Omental fat pad (tissue), 4 donors: ENCODE data around the genes DOCK8 and RFX3.

DNA sequence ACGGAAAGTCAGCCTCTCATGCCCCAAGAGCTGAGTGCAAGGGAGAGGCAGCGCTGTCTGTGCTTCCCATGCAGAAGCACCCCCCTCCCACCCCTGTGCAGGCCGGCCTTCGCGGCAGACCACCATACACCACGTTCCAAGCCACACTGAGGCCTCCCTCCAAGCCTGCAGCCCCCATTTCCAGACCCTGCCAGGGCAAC lies 7.6 kb downstream of the WASHC1 start:
- PRO-cap: no peak
- RAMPAGE, long total RNA, 4 experiments: no peak in any of the 4 experiments

- PRO-cap: no peak
- RAMPAGE, long total RNA, 4 experiments: no peak in any of the 4 experiments
Measured at GRCh38 chr9:126754-127272, 8.6 kb upstream of the FOXD4 start.

DNA sequence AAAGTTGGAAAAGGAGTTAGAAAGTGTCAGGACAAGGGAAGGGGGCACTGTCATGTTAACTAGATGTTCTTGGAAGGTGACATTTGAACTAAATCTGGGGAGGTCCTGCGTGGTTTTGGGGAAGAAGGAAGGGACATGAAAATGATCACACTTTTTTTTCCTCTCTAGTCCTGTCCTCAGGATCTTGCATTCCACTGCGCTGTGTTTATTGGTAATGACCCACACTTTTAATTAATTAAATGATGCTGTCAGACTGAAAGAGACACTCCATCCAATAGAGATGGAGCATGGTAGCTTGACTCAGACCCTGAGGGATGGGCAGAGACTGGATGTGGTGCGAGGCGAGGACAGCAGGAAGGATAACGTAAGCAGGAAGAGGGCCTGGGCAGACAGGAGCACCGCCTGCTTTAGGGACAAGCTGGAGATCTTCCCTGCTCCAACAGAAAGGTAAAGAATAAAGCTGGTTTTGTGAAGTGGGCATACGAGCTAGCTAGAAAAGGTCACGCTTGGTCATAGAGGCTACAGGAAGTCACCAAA lies 3.7 kb upstream of the DOCK8 start:
- PRO-cap: no peak
- RAMPAGE, long total RNA, 4 experiments: start-site peak on the plus strand in 1 of 4 experiments, centred at position 373 of the sequence, 19 reads per replicate

DNA sequence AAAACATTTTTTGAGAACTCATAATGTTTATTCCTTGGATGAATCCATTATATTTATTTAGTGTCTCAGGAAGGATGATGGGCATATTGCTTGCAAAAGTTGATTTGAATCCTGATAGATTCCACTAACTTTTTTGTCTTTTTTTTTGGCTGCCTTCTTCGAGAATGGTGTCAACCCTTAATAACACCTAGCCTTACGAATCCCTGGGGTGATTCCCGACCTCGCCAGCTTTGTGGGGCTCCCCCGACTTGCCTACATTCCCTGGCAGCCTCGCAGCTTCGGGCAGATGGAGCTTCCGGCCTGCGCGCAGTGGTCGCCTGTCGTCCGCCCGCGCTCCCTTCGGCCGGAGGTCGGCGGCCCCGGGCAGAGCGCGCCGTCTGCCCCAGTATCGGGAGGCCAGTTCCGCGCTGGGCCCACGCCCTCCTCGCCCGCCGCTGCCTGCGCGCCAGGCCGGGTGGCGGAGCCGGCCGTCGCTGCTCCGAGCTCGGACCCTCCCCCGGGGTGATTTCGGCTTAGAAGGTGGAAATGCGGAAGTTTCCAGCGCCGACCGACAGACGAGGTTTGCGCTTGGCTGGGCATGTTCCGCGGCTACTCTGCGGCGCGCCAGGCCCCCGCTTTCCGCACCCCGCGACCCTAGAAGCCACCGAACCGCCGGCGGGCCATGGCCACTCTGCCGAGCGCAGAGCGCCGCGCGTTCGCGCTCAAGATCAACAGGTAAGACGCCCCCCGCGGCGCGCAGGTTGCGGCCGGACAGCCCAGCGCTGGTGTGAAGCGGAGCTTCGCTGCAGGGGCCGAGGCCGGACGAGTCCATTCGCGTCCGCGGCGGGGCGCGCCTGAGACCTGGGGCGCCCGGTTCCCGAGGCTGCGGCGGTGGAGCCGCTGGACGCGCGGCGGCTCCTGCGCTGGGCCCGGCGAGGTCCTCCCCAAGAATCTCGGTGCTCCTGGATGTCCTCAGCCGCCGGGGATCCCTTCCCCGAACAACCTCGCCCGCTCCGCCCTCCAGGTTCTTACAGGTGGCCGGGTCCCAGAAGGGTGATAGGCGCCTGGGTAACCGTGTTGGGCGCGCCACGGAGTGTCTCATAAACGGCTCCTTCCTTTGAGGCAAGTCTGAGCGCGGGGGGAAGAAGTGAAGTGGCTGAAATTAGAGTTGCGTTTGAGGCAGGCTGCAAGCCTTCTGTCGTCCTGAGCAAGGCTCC lies at the start of gene DOCK8:
Gene DOCK8 (plus strand): TSS at position 550 of the 1,196 bp plus-strand sequence.
- PRO-cap: no peak
- RAMPAGE, long total RNA, 4 experiments: start-site peak on the plus strand in 3 of 4 experiments, centred at positions 418 to 863 of the sequence, 23 to 150 reads per replicate

GRCh38 chr9:215512-215671 lies 727 bp downstream of the DOCK8 start:
- PRO-cap: no peak
- RAMPAGE, long total RNA, 4 experiments: no peak in any of the 4 experiments

DNA sequence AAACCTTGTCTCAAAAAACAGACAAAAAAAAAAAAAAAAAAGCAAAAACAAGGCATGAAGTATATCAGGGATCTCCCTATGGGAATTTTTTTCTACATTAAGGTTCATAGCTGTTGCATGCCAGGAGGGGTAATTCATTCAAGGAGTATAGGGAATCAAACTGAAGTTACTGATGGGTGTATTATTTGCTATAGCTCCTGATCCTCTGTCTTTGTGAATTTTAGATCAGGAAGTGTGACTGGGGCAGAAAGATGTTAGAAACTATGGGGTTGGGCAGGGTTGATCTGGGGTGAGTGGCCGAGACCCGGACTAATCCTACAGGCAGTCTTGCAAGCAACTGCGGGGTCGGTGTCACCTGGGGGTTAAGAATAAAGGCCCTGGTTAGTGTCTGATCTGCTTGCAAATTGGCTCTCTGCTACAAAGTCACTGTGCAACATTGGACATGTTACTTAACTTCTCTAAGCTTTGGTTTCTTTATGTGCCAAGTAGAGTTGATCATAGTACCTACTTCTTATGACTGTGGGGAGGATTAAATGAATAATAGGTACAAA lies 1.9 kb downstream of the DOCK8 start:
- PRO-cap: no peak
- RAMPAGE, long total RNA, 4 experiments: no peak in any of the 4 experiments

- PRO-cap: no peak
- RAMPAGE, long total RNA, 4 experiments: no peak in any of the 4 experiments
Measured at GRCh38 chr9:447145-448071, 57.1 kb upstream of the KANK1 start.

DNA sequence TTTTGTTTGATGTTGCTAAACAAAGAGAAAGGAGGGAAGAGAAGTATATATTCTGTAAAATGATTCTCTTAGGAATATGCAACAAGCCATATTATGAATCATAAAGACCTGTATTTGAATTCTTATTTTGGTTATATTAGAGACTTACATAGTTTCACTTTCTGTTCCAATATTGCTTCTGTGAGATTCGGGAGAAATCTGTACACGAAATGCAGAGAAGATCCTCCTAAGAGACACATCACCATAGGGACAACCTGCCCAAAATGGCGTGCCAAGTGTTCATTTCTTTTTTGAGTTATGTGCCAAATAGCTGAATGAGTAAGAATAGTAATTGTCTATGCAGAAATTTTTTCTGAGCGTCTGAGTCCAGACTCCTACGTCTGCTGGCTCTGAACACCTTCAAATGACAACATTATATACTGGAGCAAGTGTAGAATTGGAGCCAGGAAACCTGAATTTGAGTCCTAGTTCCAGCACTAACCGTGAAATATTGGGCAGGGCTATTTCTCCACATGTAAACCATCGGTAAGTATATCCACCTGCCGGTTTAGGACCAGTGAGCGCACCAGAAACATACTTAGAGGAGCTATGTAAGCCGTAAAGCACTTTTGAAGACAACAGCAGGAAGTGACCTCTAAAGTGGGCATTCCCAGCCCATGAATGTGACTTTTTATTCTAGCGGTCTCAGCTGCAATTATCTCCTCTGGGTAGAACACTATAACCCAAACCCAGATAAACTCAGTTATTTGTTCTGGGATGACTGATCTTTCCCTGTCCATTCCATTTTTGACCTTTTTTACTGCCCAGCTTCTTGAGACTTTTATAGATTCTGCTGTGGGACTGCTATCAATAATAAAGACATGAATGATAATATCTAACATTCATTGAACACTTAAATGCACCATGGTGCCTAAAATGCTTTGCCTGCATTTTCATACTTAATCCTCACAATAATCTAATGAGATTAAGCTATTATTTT lies 163.8 kb upstream of the DMRT1 start:
- PRO-cap: no peak
- RAMPAGE, long total RNA, 4 experiments: no peak in any of the 4 experiments

DNA sequence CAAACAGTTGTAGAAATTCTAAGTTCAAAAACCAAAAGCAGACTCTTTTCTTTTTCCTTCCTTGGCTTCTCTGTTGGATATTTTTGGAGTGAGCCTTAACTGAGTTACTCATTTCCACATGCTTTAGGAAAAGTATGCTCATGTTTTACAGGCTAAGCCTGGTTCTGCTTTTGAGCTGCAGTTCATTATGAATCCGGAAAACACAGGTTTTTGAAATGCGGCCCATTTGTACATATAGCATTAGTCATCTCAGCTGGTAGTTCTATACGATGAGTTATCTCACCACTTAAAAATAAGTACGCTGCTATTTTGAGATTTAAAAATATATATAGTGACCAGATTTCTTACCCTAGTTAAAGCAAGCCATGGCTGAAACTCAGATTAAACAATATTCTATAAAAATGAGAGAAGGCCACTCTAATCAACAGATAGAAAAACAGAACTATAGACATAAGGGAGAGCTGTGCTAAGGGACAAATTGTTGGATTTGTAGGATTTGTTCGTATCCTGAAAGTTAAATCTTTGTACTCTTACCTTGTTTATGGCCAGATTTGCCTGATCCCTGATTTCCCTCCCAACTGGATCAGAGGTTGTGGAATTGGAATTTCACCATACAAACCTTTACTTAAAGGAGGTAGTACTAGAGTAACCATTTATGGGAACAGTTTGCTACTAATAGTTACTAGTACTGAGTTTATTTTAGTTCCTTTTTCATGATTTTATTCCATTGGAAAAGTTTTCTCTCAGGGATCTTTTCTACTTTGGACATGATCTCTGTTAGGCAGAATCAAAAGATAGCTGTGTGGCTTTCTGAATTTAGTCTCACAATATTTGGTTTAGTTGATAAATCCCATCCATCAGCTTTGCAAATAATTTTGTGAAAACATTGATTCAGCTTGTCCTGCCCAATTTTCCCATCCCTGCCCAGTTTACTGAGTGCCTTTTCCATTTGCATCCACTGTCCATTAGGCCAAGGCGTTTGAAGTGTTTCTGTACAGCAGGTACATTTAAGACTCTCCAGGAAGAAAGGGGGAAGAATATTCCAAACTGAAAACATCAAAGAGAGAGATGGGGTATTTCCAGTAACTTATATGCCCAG lies 156.2 kb upstream of the DMRT1 start:
- PRO-cap: no peak
- RAMPAGE, long total RNA, 4 experiments: no peak in any of the 4 experiments

DNA sequence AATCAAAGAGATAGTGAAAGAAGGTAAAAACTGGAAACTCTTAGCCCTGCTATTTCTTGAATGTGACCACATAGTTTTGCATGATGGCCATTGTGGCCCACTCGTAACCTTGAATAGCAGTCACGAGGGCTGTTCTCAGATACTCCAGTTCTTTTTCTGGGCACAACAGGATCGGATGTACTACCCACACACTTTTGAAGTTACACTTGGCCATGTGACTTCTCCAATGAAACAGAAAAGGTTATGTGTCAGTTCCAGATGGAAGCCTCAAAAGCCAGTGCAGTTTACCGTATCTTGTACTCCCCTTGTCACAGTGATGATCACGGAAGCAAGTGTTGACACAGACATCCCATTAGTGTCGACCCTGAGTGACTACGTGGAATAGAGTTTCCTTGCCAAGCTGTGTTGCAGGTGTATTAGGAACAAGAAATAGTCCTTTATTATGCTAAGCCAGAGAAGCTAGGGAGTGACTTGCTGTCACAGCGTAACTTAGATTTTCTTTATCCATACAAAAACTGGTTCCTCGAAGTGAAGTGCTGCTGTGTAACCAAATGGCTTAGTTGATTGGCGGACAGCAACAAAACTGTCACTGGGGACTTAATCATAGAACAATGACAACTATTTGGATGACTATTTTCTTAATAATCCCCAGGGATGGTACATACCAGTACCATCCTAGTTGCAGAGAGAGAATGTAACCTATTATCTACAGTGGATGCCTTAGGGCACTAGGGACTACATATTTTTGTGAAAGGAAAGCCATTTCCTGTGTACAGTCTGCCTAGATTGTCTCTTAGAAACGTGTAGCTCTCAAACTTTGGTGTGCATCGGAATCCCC lies 90.2 kb upstream of the DMRT1 start:
- PRO-cap: no peak
- RAMPAGE, long total RNA, 4 experiments: no peak in any of the 4 experiments

DNA sequence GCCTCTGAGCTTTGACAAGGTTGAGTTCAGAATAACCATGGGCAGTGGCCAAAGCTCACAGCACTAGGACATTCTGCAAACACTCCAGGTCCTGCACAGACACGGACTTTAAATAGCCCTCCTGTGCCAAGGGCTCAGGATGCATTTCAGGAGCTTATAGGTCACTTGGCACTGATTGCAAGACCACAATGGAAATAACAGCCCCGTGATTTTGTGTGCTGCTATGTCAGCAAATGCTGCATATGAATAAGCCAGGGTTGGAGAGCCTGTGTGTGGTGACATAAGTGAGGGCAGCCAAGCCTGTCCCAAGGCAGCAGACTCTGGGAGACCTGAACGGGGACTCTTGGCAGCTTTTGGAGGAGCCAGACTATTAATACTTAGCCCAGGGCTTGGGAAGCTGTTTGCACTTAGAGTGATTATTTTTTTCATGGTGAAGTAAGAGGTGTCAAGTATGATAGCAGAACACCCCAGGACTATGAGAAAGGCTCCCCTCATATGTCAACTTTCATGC lies 150.8 kb downstream of the DMRT2 start:
- PRO-cap: no peak
- RAMPAGE, long total RNA, 4 experiments: no peak in any of the 4 experiments

DNA sequence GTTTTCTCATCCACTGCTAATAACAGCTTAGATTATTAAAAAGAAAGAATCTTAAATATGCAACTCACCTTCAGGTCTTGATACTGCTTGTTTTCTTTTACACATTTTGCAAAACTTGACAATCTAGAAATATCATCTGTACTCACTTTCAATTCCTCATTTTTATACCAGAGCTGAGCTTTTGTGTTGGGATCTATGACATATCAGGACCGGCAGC lies 75.7 kb upstream of the SMARCA2 start:
- PRO-cap: no peak
- RAMPAGE, long total RNA, 4 experiments: no peak in any of the 4 experiments

DNA sequence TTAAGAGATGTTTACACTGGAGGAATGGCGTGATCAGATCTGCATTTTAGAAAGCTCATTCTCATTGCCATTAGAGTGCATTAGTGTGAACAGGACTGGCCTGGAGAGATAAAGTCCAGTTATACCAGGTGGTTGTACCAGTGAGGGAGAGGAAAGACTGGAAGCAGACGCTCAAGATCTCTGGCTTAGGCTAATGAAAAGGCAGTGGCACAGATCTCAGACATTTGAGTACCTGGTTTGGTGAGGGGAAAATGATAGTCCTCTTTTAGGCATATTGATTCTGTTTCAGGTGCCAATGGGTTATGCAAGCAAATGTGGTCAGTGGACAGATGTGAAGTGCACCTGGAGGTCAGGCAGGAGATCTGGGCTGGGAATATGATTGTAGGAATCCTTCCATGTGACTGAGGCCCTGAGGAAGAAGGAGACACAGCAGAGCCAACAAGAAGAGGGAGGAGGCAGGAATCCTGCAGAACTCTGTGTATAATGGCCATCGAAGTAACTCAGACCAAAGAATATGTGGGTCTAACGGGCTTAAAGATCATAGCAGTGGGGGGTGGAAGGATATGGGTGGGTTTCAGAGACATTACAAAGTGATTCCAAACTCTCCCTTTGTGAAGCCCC lies 63.7 kb upstream of the SMARCA2 start:
- PRO-cap: no peak
- RAMPAGE, long total RNA, 4 experiments: no peak in any of the 4 experiments

DNA sequence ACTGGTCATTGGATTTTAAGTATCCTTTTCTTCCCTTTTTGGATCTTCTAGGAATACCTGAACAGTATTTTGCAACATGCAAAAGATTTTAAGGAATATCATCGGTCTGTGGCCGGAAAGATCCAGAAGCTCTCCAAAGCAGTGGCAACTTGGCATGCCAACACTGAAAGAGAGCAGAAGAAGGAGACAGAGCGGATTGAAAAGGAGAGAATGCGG lies 43.0 kb downstream of the SMARCA2 start:
- PRO-cap: no peak
- RAMPAGE, long total RNA, 4 experiments: no peak in any of the 4 experiments

DNA sequence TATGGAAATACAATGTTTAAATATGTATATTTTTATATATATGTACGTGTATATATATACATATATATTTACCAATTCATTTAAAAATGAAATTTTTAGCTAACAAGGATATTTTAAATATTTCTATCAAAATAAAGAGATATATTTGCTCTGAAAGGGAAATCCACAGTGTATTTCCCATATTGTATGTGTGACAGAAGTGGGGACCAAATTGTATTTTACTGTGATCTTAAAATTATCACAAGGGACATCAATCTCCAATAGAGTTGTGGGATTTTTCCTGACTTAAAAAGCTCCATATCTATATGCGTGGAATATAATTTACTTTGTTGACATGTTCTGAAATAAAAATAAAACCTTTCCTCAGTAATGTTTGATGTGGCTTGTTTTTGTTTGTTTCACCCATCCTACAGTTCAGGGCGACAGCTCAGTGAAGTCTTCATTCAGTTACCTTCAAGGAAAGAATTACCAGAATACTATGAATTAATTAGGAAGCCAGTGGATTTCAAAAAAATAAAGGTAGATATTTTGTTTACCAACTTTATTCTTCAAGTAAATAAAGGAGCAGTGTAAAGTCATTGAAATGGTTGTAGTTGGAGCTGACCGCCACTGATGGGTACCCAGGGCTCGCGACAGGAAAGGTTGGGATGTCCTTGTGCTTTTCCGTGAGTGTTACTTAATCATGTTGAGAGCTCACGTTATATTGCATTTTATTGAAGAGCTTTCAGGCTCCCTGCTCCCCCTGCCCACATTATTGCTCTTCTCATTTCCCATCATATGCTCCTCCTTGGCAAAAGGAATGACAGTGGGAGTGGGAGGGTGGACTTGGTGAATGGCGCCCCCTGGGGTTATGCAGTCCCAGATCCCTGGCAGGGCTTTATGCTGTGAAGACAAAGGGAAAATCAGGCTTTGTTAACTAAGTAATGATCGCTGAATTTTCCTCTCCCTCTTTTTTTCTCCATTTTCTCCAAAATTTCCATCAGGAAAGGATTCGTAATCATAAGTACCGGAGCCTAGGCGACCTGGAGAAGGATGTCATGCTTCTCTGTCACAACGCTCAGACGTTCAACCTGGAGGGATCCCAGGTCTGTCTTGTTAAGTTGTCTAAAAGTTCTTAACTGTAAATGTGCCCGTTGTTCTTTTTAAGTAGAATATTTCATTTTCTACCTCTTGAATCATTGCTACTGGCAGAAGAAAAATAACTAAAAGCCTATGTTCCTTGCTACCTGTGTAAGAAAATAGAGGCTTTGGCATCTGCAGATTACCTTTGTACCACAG lies 166.4 kb downstream of the SMARCA2 start:
- PRO-cap: no peak
- RAMPAGE, long total RNA, 4 experiments: start-site peak on the plus strand in 1 of 4 experiments, centred at position 1,032 of the sequence, 21 reads per replicate

GRCh38 chr9:2241509-2241850 lies 226.3 kb downstream of the SMARCA2 start:
- PRO-cap: no peak
- RAMPAGE, long total RNA, 4 experiments: no peak in any of the 4 experiments

DNA sequence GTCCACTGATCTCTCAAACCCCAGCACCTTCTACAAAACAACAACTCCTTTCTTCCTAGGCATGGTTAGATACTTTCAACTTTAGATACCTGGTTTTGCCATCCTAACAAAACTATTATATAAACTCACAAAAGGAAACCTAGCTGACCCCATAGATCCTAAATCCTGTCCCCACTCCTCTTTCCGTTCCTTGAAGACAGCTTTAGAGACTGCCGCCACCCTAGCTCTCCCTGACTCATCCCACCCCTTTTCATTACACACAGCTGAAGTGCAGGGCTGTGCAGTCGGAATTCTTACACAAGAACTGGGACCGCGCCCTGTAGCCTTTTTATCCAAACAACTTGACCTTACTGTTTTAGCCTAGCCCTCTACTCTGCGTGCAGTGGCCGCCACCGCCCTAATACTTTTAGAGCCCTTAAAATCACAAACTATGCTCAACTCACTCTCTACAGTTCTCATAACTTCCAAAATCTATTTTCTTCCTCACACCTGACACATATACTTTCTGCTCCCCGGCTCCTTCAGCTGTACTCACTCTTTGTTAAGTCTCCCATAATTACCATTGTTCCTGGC lies 264.0 kb downstream of the SMARCA2 start:
- PRO-cap: no peak
- RAMPAGE, long total RNA, 4 experiments: no peak in any of the 4 experiments

DNA sequence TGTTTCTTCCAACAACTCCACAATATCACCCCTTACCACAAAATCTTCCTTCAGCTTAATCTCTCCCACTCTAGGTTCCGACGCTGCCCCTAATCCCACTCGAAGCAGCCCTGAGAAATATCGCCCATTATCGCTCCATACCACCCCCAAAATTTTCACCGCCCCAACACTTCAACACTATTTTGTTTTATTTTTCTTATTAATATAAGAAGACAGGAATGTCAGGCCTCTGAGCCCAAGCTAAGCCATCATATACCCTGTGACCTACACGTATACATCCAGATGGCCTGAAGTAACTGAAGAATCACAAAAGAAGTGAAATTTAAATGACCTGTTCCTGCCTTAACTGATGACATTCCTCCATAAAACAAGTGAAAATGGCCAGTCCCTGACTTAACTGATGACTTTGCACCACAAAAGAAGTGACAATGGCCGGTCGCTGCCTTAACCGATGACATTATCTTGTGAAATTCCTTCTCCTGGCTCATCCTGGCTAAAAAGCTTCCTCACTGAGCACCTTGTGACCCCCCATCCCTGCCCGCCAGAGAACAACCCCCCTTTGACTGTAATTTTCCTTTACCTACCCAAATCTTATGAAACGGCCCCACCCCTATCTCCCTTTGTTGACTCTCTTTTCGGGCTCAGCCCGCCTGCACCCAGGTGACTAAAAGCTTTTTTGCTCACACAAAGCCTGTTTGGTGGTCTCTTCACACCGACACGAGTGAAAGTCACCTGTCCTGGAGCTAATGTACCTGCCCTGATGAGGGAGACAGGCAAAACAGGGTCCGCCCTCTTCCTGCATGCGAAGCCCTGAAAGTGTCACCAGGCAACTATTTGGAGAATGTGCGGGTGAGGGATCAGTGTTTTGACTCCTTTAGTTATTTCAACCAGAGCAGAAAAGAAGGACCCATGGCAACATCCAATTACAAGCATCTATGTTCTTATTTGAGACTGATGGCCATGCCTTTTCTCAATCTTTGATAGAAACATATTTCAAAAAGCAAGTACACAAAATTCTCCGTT lies 266.0 kb downstream of the SMARCA2 start:
- PRO-cap: no peak
- RAMPAGE, long total RNA, 4 experiments: no peak in any of the 4 experiments

DNA sequence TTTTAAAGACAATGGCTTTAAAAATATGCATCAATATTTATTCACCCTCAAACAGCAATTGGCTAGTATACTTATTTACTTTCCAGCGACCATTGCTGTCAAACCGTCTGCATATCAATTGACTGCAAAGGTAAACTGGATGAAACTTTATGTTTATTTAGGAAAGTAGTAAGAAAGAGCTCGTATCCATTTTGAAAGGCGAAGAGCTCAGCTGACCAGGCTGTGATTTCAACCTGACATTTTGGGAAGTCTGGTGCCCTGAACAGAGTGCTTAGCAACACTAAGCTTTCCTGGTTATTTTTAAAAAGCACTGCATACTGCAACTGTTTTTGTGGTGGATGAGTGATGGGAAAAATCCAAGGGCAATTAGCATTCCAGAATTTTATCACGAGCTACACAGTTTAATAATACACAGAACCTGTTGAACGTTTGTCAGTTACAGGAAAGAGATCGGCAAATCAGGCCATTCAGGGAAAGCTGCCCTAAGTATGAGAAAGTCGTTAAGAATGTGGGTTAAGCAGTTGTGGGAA lies 26.0 kb downstream of the PUM3 start:
- PRO-cap: no peak
- RAMPAGE, long total RNA, 4 experiments: no peak in any of the 4 experiments

DNA sequence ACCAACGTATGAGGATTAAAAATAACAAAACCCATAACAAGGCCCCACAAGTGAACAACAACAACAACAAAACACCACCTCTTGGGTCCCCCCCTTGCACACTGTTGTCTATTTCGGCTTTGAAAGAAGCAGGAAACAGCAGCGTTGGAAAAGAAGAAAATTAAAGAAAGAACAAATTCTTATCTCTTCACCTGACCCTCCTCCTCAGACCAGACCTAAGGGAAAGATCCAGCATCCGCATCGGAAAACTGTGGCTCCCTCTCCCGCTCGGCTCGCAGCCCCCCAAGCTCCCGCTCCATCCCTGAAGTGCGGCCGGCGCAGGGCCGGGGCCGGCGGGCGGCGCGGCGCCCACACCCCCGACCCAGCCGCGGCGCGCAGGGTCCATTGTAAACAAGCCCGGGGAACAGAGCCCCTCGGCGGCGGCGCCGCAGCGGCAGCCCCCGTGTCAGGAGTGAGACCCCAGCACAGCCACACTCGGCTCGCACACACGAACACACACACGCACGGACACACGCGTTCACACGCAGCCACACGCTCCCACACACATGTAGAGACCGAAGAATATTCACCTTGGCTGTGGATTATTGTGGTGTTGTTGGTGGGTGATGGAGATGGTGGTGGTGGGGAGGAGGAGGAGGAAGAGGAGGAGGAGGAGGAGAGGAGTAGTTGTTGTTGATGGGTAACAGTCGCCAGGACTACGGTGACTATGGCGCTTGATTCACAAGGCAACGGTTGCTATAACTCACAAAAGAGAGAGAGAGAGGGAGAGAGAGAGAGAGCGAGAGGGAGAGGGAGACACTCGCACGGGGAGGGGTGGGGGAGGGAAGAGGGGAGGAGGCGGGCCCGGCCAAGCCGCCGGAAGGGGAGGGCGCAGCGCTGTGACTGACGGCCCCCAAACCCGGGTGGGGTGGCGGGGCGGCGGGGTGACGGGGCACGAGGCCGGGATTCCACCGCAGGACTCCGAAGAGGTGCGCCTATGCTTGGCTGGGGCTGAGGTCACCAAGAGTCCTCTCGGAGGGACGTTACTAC lies at the start of gene RFX3:
Gene RFX3 (minus strand): TSS at position 824 of the 1,029 bp plus-strand sequence.
- PRO-cap: no peak
- RAMPAGE, long total RNA, 4 experiments: start-site peak on the plus strand in 1 of 4 experiments, centred at position 899 of the sequence, 12 reads per replicate; start-site peak on the minus strand in 2 of 4 experiments, centred at positions 724 to 729 of the sequence, 44 to 56 reads per replicate